Testis (tissue), 5 donors: ENCODE data around the genes LGI2 and SLC34A2.

- PRO-cap, 3 experiments, result peak in 1 of 3 experiments; most common plus-strand start chr4:24800199 (in 1); most common minus-strand start chr4:24799962 (in 1)
- RAMPAGE, long total RNA, 2 experiments, result no peak in any of the 2 experiments
- RRBS, result 6% methylated on average over 46 of the region's 73 CpGs
Observed at GRCh38 chr4:24799762-24800334, 4.5 kb downstream of the SOD3 start.

DNA sequence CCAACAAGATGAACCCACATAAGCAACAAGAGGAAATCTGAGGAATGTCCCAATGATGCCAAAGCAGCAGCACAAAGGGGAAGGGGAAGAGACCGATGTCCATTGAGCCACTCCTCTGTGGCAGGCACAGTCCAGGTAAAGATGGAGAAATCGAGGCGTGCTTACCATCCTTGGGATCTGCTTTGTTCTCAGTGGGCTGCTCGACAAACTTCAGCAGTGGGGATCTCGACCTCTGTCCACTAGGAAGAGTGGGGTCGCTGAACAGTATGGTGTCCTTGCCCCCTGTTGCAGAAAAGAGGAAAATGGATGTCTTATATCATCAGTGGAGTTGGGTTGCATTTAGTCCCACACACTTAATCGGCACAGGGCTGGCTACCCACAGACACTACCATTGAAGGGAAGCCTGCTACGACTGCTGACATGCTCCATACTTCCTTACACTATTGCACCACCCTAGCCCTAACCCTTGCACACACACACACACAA, 24.4 kb downstream of the SOD3 start:
- PRO-cap, 3 experiments, result no peak in any of the 3 experiments
- RAMPAGE, long total RNA, 2 experiments, result no peak in any of the 2 experiments
- RRBS, result no CpG with 5 or more reads among the region's 8 CpGs

DNA sequence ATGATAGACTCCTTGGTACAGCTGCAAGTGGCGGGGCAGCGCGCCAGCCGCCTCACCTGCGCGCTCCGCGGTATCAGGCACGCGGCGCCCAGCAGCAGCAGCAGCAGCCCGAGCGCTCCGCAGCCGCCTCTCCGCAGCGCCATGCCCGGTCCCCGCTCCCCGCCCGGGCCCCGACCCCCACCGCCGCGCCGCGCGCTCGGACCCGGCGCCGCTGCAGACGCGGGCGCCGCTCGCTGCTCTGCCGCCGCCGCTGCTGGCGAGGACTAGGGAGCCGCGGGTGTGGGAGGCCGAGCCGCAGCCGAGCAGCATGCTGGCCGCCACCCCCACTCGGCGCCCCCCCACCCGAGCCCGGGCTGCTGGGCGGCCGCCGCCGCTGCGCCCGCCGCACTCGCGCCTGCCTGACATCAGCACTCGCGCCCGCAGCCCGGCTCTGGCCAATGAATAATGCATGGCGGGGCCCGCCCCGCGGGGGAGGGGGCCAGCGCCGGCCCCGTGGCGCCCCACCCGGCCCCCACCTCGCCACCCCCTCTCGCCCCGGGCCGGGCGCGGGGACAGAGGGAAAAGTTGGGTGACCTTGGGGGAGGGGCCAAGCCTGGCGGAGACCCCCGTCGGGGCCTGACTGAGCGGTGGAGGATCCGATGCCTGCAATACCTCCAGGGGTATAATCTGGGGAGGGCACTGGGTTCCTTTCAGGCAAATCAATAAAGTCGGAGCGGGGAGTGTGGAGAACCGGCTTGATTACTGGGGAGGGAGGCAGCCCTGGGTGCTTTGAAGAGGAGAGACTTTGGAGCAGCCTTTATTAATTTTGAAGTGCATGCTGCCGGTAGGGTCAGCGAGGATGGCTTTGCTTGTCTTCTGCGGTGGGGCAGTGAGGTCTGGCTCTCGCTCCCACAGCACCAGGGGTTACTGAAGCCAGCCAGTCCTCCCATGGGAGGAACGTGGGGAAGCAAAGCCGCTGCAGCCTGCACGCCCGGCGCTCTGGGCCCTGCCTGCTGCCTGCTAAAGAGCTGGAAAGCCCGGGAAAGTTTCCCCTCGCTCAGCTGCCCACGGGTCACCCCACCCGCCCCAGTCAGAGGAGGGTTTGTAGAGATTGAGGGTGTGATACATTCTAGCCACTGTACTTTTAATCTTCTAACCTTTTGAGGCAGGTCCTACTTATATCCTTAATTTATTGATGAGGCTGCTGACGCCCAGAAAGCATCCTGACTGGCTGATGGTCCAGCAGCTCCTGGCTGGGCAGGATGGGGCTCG, at the start of gene LGI2:
LGI2 (minus strand) TSS at position 396 of the 1,251 bp plus-strand sequence.
- PRO-cap, 3 experiments, result peak in 3 of 3 experiments; most common minus-strand start position 396 of the sequence (in 3)
- RAMPAGE, long total RNA, 2 experiments, result no peak in any of the 2 experiments
- RRBS, result 2% methylated on average over 34 of the region's 102 CpGs

- PRO-cap, 3 experiments, result no peak in any of the 3 experiments
- RAMPAGE, long total RNA, 2 experiments, result no peak in any of the 2 experiments
- RRBS, result no CpG with 5 or more reads among the region's 4 CpGs
Observed at GRCh38 chr4:25254888-25255514, 21.2 kb downstream of the PI4K2B start.

DNA sequence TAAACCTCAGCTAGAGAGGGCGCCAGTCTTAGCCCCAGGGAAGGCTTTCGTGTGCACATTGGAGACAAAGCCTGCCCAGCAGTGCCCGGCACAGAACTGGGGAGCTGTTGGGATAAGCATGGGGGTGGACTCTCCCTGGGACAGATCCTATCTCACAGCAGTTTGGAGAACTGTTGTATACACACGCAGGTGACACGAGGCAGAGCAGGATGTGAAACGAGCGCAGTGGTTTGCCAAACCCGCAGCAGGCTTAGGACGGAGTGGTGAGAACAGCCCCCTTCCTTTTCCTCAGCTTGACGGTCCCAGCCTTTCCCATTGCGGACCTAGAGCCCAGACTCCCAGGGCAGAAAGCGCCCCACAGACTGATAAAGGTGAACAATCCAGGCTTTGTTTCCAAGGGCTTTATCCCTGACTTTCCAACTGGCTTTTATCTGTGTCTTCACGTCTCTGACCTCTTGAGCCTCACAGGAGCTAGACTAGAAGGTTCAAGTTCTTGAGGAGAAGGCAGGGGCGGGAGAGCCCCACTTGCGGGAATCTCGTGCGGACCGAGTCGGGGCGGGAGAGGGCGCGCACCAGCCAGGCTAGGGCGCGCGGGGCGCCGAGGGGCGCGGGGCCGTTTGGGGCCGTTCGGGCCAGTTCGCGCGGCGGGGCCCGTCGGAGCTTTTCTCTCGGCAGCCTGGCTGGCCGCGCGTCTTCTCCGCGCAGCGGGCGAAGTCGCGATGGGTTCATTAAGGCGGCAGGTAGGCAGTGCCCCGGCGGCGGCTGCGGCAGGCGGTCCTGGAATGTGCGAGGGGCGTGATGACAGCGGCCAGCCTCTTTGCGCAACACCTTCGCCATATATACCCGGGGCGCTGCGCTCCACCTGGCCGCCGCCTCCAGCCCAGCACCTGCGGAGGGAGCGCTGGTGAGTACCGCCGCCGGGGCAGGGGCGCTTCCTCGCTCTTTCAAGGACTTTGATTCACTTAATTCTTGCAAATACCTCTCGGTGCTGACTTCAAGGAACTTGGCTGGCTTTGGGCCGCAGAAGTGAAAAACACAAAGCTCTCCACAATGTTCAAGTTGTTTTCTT, at the start of gene SLC34A2:
SLC34A2 (plus strand) TSS at position 865 of the 1,069 bp plus-strand sequence.
- PRO-cap, 3 experiments, result peak in 2 of 3 experiments; most common plus-strand start position 635 of the sequence (in 2)
- RAMPAGE, long total RNA, 2 experiments, result start-site peak on the plus strand in 2 of 2 experiments, centred at positions 637 to 667 of the sequence, 5 to 17 reads per replicate
- RRBS, result 3% methylated on average over 18 of the region's 73 CpGs

DNA sequence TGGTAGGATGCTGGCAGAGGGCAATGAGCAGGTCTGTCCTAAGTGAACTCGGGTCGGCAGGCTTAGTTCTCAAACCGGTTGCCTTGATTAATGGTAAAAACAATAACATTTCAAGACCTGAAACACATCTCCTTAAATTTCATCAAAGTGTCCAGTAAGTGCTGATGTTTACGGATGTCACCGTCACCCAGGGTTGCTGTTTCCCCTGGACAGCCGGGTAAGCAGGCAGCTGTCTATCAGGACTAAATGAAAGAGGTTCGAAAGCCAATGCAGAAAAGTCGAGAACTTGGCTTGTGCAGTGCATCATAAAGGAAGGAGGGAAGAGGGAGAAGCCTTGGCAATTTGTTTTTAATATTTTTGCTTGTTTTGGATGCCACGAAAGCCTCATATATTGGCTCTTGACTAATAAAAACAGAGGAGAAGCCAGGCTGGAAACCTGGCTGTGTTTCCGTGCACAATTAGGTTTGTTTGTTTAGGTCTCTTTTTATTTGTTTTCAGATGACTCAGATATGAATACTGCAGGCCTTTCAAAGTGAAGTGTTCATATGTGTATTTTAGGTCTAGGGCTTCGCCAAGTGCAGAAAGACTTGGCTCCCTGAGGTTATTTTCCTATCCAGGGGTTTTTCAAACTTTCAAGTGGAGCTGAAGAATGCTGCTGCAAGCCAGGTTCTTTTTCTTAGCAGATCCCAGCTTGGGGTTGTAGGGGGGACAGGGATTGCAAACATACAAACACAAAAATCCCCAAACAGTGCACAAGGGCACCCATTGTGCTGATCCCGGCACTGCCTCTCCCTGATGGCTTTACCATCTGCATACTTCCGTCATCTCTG, 108.2 kb downstream of the SMIM20 start:
- PRO-cap, 3 experiments, result no peak in any of the 3 experiments
- RAMPAGE, long total RNA, 2 experiments, result no peak in any of the 2 experiments
- RRBS, result no CpG with 5 or more reads among the region's 13 CpGs

- PRO-cap, 3 experiments, result no peak in any of the 3 experiments
- RAMPAGE, long total RNA, 2 experiments, result no peak in any of the 2 experiments
- RRBS, result under 1% methylated on average over 3 of the region's 34 CpGs
Observed at GRCh38 chr4:26028611-26029223, 114.7 kb downstream of the SMIM20 start.

DNA sequence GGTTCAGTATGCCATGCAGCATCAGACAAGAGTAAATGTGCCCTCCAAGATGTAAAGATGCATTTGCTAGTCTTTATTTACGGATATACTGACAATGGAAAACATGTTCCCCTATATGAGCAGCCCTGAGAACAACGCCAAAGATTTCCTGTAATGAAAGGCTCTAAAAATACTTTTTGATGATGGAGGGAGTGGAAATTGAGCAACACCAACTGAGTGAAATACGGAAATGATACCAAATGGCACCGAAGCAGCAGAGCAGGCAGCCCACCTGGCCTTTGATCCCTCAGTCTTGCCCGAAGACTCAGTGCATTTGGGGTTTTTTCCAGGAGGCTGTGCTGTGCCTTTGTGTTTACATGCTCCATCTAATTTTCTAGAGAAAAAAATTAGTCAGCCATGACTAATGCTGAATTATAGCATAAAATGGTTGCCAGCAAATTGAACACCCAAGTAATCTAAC, 169.9 kb upstream of the RBPJ start:
- PRO-cap, 3 experiments, result no peak in any of the 3 experiments
- RAMPAGE, long total RNA, 2 experiments, result no peak in any of the 2 experiments
- RRBS, result no CpG with 5 or more reads among the region's 5 CpGs

DNA sequence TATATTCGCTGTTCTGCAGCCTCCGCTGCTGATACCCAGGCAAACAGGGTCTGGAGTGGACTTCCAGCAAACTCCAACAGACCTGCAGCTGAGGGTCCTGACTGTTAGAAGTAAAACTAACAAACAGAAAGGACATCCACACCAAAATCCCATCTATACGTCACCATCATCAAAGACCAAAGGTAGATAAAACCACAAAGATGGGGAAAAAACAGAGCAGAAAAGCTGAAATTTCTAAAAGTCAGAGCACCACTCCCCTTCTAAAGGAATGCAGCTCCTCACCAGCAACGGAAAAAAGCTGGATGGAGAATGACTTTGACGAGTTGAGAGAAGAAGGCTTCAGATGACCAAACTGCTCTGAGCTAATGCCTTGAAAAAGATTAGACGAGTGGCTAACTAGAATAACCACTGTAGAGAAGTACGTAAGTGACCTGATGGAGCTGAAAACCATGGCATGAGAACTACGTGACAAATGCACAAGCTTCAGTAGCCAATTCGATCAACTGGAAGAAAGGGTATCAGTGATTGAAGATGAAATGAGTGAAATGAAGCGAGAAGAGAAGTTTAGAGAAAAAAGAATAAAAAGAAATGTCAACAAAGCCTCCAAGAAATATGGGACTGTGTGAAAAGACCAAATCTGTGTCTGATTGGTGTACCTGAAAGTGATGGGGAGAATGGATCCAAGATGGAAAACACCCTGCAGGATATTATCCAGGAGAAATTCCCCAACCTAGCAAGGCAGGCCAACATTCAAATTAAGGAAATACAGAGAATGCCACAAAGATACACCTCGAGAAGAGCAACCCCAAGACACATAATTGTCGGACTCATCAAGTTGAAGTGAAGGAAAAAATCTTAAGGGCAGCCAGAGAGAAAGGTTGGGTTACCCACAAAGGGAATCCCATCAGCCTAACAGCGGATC, 111.1 kb downstream of the TBC1D19 start:
- PRO-cap, 3 experiments, result no peak in any of the 3 experiments
- RAMPAGE, long total RNA, 2 experiments, result no peak in any of the 2 experiments
- RRBS, result no CpG with 5 or more reads among the region's 13 CpGs

- PRO-cap, 3 experiments, result no peak in any of the 3 experiments
- RAMPAGE, long total RNA, 2 experiments, result no peak in any of the 2 experiments
- RRBS, result no CpG with 5 or more reads among the region's 7 CpGs
Observed at GRCh38 chr4:26811929-26812839, 48.5 kb upstream of the STIM2 start.

GRCh38 chr4:27008523-27009202, 148.0 kb downstream of the STIM2 start:
- PRO-cap, 3 experiments, result no peak in any of the 3 experiments
- RAMPAGE, long total RNA, 2 experiments, result no peak in any of the 2 experiments
- RRBS, result no CpG with 5 or more reads among the region's 5 CpGs

DNA sequence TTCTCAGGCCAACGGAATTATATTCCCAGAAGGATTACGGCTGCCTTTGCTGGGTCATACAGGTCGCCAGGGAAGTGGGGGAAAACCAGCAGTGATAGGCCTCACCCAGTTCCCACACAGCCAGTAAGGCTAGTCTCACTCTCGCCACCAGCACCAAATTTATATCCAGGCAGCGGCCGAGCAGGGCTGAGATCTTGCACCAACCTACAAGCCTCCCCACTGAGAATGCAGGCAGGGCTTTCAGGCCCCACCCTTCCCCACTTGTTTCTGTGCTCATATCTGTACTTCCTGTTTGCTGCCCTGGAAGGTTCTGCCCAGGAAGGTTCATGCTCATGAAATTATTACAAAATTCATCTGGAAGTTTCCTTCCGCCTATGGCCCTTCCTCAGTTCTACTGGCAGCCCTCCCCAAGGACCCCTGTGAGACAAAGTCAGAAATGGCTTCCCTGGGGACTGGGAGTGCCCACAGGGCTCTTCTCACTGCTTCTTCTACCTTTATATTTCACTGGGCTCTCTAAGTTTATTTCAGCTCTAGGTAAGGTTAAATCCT, 179.8 kb downstream of the STIM2 start:
- PRO-cap, 3 experiments, result no peak in any of the 3 experiments
- RAMPAGE, long total RNA, 2 experiments, result no peak in any of the 2 experiments
- RRBS, result no CpG with 5 or more reads among the region's 7 CpGs

DNA sequence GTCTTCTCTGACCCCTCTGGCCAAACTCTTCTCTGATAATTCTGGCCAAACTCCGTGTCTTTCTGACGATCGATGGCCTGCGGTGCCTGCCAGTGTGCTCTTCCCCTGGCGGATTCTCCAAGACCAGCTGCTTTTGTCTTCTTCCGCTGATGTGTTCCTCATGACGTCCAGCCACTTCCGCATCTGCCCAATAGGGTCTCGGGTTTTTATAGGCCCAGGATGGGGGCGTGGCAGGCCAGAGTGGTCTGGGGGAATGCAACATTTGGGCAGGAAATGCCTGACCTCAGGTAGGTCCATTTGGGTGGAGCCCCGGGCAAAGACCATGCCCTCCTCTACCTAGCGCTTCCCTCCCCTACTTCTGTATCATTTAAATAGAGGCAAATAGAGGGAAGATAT, 1542.1 kb downstream of the STIM2 start:
- PRO-cap, 3 experiments, result peak in 3 of 3 experiments; most common plus-strand start position 238 of the sequence (in 3); most common minus-strand start position 181 of the sequence (in 3)
- RAMPAGE, long total RNA, 2 experiments, result start-site peak on the minus strand in 2 of 2 experiments, centred at positions 124 to 136 of the sequence, 17 to 31 reads per replicate
- RRBS, result no CpG with 5 or more reads among the region's 12 CpGs

DNA sequence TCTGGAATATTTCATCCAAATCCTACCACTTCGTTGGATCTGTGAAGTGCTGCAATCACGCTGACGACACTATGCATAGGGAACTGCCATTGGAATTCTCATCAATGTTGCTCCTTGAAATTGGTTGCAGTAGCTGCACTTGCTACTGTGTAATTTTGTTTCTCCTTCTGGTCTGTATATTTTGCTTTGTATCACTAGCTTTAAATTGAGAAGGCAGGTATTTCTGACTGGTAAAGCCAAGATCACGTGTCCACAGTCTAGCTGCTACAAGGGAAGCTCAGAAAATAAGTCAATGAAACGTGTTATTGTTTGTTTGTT, 2638.4 kb downstream of the PCDH7 start:
- PRO-cap, 3 experiments, result no peak in any of the 3 experiments
- RAMPAGE, long total RNA, 2 experiments, result no peak in any of the 2 experiments
- RRBS, result no CpG with 5 or more reads among the region's 5 CpGs

- PRO-cap, 3 experiments, result peak in 2 of 3 experiments; most common minus-strand start chr4:34335348 (in 2)
- RAMPAGE, long total RNA, 2 experiments, result start-site peak on the minus strand in 1 of 2 experiments, at chr4:34335351-34335405 at its widest, 241 reads per replicate
- RRBS, result no CpG with 5 or more reads among the region's 13 CpGs
Observed at GRCh38 chr4:34335200-34335677, 1909.1 kb downstream of the ARAP2 start.

DNA sequence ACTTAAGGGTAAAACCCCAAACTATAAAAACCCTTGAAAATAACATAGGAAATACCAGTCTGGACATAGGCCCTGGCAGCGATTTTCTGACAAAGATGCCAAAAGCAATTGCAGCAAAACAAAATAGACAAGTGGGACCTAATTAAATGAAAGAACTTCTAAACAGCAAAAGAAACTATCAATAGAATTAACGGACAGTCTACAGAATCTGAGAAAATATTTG, 255.7 kb downstream of the ARAP2 start:
- PRO-cap, 3 experiments, result no peak in any of the 3 experiments
- RAMPAGE, long total RNA, 2 experiments, result no peak in any of the 2 experiments
- RRBS, result no CpG with 5 or more reads among the region's 2 CpGs

DNA sequence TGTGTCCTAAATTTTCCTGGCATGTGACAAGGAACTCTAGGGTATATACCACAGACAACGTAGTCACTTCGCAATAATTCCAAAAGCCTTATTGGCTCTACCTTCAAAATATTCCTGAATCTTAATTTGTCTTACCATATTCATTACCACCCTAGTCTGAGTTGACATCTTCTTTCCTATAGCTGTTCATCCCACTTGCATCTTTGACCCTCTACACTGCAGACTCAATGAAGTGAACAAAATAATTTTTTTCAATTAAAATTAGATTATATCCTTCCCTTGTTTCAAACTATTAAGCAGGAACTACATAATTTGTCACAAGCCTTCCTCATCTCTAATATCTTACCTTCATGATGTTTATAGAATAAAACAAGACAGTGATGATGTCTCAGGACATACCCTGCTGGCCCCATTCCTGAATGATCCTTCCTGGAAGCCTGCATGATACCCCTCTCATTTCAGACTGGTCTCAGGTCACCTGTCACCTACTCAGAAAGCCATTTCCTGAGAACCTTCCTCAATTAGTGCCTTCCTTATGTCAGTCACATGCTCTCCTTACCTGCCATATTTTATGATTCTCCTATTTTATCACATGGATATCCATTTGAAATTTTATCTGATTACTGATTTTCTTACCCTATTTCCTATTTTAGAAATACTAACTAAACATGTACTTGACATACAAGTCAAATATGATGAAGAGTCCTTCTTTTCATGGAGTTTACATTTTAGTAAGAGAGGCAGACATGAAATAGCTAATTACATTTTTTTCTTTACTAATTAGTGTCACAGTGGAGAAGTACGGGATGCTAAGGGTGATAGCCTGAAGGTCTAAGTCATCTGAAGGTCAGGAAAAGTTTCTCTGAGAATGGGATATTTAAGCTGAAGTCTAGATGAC, 166.6 kb downstream of the ARAP2 start:
- PRO-cap, 3 experiments, result no peak in any of the 3 experiments
- RAMPAGE, long total RNA, 2 experiments, result start-site peak on the minus strand in 1 of 2 experiments, centred at position 445 of the sequence, 17 reads per replicate
- RRBS, result no CpG with 5 or more reads among the region's 3 CpGs

GRCh38 chr4:36286037-36286714, 4.8 kb downstream of the DTHD1 start:
- PRO-cap, 3 experiments, result no peak in any of the 3 experiments
- RAMPAGE, long total RNA, 2 experiments, result no peak in any of the 2 experiments
- RRBS, result no CpG with 5 or more reads among the region's 8 CpGs

GRCh38 chr4:37001622-37002041, 242.9 kb upstream of the NWD2 start:
- PRO-cap, 3 experiments, result peak in 2 of 3 experiments; most common plus-strand start chr4:37001804 (in 2)
- RAMPAGE, long total RNA, 2 experiments, result start-site peak on the plus strand in 2 of 2 experiments, at chr4:37001794-37001813 at its widest, 31 to 56 reads per replicate
- RRBS, result no CpG with 5 or more reads among the region's 14 CpGs

DNA sequence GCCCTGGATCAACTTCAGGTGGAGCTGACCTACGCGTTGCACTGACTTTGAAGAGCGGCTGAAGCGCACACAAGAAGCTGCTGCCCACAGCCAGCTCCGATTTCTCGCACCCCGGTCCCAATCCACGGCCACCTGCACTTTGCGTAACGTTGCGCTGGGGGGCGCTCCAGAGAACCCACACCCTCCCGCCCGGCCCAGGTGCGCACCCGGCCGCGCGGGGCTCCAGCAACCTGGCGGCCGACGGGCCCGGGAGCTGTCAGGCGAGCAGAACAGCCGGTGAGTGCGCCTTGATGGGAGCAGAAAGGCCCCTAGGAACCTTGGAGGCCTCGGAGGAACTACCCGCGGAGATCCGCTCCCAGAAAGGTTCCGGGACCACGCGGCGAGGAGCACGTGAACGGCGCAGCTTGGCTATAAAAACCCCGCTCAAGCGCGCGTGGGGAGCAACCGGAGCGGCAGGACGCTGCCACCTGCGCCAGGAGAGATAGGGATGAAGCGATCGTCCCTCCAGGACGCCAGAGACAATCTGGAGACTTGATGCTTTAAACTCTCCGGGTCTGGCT, 718 bp upstream of the NWD2 start:
- PRO-cap, 3 experiments, result peak in 3 of 3 experiments; most common plus-strand start position 440 of the sequence (in 3)
- RAMPAGE, long total RNA, 2 experiments, result no peak in any of the 2 experiments
- RRBS, result 2% methylated on average over 35 of the region's 49 CpGs